K562 (cell line): ENCODE measurements around the genes ZBTB37, GPR52 and TNN.

DNA sequence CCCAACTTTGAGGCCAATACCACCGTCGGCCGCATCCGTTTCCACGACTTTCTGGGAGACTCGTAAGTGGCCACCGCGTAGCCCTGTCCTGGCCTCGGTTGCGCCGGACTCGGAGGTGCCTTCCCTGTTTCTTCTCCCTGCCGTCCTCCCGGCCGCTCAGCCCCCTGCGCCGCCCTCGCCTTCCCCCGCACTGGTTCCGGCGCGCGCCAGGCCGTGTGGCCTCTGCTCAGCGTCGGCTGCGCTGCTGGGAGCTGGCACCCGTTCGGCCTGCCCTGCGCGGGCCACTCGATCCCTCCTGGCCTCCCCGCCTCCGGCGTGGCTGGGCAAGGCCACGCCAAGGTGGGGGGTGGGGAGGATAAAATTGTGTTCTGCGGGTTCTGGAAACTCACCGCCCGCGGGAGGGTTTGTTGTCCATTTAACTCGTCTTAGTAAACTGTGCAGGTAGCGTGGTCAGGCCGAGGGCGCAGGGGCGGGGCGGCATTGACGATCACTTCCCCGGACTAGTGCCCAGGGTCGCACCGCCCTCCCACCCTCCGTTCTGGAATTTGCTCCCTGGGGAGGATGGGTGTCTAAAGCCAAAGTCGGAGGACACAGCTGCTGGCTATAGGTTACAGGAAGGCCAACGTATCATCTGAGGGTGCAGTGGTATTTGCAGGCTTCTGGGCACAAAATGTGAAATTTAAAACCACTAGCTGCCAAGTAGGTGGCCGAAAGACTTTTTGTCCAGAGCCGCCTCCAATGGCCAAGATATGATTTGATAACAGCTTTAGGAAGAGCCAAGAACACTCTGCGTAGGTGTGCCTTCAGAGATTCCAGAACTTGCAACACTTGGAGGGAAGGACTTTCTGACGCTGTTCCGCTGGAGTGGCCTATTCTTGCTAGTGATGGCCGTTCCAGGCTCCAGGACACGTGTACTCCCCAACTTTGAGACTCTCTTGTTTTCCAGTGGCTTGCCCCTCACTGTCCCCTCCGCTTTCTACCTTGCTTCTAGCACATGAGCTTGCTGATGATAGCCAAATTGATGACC, 609 bp downstream of the PRDX6 start:
- RAMPAGE, long total RNA, result no peak
- RRBS, result 7% methylated on average over 9 of the region's 61 CpGs
PRO-cap:
- standard, result bidirectional peak, plus-strand start at position 190 of the sequence, minus-strand start at position 297 of the sequence
- CoPRO, capped RNA only, 2 experiments, result peak in 2 of 2 experiments; most common plus-strand start position 209 of the sequence (in 2); most common minus-strand start position 117 of the sequence (in 1)
- CoPRO, capped and uncapped RNA, 2 experiments, result peak in 1 of 2 experiments; most common plus-strand start position 209 of the sequence (in 1); most common minus-strand start position 117 of the sequence (in 1)
- CoPRO, uncapped RNA only, 2 experiments, result peak in 1 of 2 experiments; most common plus-strand start position 209 of the sequence (in 1); most common minus-strand start position 195 of the sequence (in 1)
CAGE:
- cytosol, long polyA plus RNA, result no peak
- long polyA plus RNA, result no peak
- nucleolus, long total RNA, result no peak
- nucleus, long polyA plus RNA, result no peak

DNA sequence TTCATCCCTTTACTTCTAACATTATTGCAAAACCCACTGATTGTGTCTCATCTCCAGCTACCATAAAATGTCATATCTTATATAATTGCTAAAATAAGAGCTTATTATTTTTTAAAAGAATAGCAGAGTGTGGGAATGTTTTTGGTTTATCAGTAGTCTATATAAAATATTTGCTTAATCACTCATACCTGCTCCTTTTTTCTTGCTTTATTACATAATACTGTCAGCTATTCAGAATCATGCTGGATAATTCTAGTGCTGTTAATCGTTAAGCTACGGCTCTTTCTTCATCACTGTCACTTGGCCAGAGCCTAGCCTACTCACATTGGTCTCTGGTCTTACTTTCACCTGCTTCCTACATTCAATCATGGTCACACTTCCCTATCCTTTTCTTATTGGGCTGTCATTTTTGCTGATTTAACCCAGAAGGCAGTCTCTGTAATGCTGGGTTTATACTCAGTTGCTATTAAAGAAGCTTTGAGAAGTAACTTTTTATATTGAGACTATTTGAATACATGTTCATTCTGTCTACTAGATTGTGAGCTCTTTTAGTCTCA, 2.4 kb downstream of the KLHL20 start:
- RAMPAGE, long total RNA, result no peak
- RRBS, result no CpG with 5 or more reads among the region's 2 CpGs
PRO-cap:
- standard, result no peak
- CoPRO, capped RNA only, 2 experiments, result no peak in any of the 2 experiments
- CoPRO, capped and uncapped RNA, 2 experiments, result no peak in any of the 2 experiments
- CoPRO, uncapped RNA only, 2 experiments, result no peak in any of the 2 experiments
CAGE:
- cytosol, long polyA plus RNA, result no peak
- long polyA plus RNA, result no peak
- nucleolus, long total RNA, result no peak
- nucleus, long polyA plus RNA, result no peak

DNA sequence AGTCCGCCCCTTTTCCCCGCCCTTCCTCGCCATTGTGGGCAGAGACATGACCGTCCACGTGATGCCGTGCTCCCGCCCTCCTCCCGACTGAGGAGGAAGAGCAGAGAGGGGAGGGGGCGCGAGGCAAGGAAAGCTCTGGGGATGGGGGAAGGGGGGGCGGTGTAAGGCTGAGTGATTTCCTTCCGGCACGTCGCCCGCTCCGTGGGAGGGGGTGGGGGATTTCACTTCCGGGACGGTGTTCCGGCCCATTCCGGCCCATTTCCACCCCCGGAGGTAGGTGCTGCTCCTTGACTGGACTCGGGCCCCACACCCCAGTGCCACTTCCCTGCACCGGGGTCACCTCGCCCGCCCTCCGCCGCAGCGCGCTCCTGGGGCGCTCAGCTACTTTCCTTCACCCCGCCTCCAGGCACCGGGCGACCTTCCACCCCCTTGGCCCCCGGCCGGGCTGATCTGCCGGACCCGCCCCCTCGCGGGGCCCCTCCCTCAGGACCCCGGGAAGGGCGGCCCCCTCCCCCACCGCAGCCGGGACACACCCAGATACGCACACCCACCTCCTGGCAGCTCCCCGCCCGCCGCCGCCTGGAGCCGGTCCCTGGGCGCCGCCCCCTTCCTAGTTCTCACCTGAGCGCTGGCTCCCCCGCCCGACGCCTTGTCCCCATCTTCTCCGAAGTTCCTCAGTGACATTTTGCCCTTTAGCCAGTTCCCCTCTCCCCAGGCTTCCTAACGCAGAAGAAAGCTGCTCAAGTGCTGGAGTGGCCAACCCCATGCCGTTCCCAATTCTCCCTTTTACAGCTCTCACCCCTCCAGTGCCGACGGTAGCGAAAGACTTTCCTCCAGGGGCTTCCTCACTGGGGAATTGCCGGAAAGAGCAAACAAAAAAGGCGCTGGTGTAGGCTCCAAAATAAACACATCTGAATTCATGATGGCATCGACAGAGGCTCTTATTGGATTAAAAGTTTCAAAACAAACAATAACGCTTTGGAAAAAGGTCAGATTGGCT, at the start of gene ZBTB37:
Gene ZBTB37 (plus strand): TSS at position 248 of the 1,000 bp plus-strand sequence.
- RAMPAGE, long total RNA, result no peak
- RRBS, result 3% methylated on average over 29 of the region's 65 CpGs
PRO-cap:
- standard, result bidirectional peak, plus-strand start at position 86 of the sequence, minus-strand start outside the sequence; bidirectional peak, plus-strand start at position 248 of the sequence, minus-strand start at position 452 of the sequence
- CoPRO, capped RNA only, 2 experiments, result peak in 2 of 2 experiments; most common plus-strand start position 307 of the sequence (in 2); most common minus-strand start position 316 of the sequence (in 2)
- CoPRO, capped and uncapped RNA, 2 experiments, result peak in 2 of 2 experiments; most common plus-strand start position 248 of the sequence (in 2); most common minus-strand start position 452 of the sequence (in 2)
- CoPRO, uncapped RNA only, 2 experiments, result peak in 1 of 2 experiments; most common plus-strand start position 904 of the sequence (in 1); most common minus-strand start position 605 of the sequence (in 1)
CAGE:
- cytosol, long polyA plus RNA, result no peak
- long polyA plus RNA, result no peak
- nucleolus, long total RNA, result no peak
- nucleus, long polyA plus RNA, result no peak

DNA sequence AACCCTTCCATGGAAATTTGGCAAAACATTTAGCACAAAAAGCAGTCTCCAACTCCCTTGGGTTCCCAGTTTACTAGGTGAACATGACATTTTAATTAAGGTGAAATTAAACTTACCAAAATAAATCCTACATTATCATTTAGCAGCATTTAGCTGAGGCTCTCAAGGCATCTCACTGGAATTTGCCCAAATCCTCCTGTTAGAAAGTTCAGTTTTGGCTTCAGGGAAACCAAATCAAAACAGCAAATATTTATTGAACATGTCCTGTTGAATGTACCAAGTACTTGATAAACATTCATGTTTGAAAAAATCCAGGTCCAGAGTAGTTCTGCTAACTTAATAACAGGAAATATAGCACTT, 8.4 kb upstream of the SERPINC1 start:
- RAMPAGE, long total RNA, result no peak
PRO-cap:
- standard, result no peak
- CoPRO, capped RNA only, 2 experiments, result no peak in any of the 2 experiments
- CoPRO, capped and uncapped RNA, 2 experiments, result no peak in any of the 2 experiments
- CoPRO, uncapped RNA only, 2 experiments, result no peak in any of the 2 experiments
CAGE:
- cytosol, long polyA plus RNA, result no peak
- long polyA plus RNA, result no peak
- nucleolus, long total RNA, result no peak
- nucleus, long polyA plus RNA, result no peak

DNA sequence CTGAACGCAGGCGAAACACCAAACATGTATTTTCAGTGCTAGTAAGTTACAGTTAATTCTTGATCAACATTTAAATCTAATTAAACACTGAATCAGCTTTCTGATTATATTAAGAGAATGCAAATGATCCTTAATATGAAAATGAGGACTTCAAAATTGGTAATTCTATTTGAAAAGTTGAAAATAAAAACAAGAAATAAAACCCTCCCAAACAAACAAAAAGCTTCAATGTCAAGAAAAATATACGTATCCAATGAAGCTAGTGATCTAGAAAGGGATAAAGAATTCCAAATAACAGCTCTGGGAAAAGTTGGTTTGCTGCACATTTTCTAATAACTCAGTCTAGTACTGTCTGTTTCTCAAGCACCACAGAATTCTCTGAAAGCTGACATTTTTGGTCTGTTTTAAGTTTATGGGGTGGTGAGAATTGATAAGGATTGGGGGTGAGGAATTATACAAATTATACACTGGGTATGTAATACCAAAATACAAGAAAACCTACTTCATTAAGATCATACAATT, 20.8 kb upstream of the SERPINC1 start:
- RAMPAGE, long total RNA, result no peak
- RRBS, result no CpG with 5 or more reads among the region's 3 CpGs
PRO-cap:
- standard, result no peak
- CoPRO, capped RNA only, 2 experiments, result no peak in any of the 2 experiments
- CoPRO, capped and uncapped RNA, 2 experiments, result no peak in any of the 2 experiments
- CoPRO, uncapped RNA only, 2 experiments, result peak in 1 of 2 experiments; most common minus-strand start position 412 of the sequence (in 1)
CAGE:
- cytosol, long polyA plus RNA, result no peak
- long polyA plus RNA, result no peak
- nucleolus, long total RNA, result no peak
- nucleus, long polyA plus RNA, result no peak

DNA sequence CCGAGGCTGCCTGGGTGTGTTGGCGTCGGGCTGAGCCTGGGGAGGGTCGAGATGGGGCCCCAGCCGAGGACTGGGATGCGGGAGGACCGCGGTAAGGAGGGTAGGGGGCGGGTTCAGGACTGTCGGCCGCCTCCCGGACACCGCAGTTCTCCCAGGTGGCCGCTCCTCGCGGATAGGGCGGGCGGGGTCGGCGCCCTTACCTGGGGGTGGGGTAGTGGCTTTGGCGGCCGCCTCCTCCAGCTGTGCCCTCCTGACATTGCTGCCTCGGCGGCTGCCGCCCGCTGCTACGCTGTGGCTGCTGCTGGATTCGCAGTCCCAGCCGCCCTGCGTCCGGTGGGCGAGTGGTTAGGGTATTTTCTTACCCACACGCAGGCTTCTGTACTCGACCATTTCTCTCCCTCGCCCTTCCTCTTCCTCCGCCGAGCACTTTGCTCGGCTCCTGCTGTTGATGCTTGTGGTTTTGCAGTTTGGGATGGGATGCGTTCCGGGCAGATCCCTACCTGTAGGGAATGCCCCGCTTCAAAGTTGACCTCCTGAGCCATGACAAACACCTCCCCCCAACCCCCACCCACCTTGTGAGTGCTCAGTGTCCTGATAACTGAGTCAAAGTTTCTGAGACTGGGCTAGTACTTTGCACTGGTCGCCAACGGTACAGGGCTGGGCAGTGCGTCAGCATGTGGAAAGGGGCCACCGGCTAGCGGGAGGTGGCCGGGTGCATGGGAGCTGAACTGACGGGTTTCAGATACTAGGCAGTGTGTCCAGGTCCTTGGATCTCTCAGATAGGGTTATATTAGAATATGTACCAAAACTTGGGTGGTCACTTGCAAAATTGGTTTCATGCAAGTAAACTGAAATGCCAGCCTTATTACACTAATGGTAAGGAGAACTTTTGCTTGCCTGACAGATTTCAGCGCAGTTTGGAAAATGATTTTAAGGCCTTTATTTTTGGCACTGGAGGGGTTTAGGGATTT, 682 bp downstream of the RABGAP1L start:
- RAMPAGE, long total RNA, result no peak
- RRBS, result no CpG with 5 or more reads among the region's 49 CpGs
PRO-cap:
- standard, result bidirectional peak, plus-strand start at position 281 of the sequence, minus-strand start at position 258 of the sequence
- CoPRO, capped RNA only, 2 experiments, result no peak in any of the 2 experiments
- CoPRO, capped and uncapped RNA, 2 experiments, result no peak in any of the 2 experiments
- CoPRO, uncapped RNA only, 2 experiments, result no peak in any of the 2 experiments
CAGE:
- cytosol, long polyA plus RNA, result no peak
- long polyA plus RNA, result no peak
- nucleolus, long total RNA, result no peak
- nucleus, long polyA plus RNA, result no peak

- RAMPAGE, long total RNA, result no peak
- RRBS, result no CpG with 5 or more reads among the region's 10 CpGs
PRO-cap:
- standard, result no peak
- CoPRO, capped RNA only, 2 experiments, result no peak in any of the 2 experiments
- CoPRO, capped and uncapped RNA, 2 experiments, result no peak in any of the 2 experiments
- CoPRO, uncapped RNA only, 2 experiments, result no peak in any of the 2 experiments
CAGE:
- cytosol, long polyA plus RNA, result no peak
- long polyA plus RNA, result no peak
- nucleolus, long total RNA, result no peak
- nucleus, long polyA plus RNA, result no peak
Observed at GRCh38 chr1:174447787-174448467, at the start of gene GPR52. Gene GPR52, plus strand, starts transcription at chr1:174447964.

GRCh38 chr1:174471739-174472365, 24.1 kb downstream of the GPR52 start:
- RAMPAGE, long total RNA, result no peak
- RRBS, result no CpG with 5 or more reads among the region's 4 CpGs
PRO-cap:
- standard, result no peak
- CoPRO, capped RNA only, 2 experiments, result no peak in any of the 2 experiments
- CoPRO, capped and uncapped RNA, 2 experiments, result no peak in any of the 2 experiments
- CoPRO, uncapped RNA only, 2 experiments, result no peak in any of the 2 experiments
CAGE:
- cytosol, long polyA plus RNA, result no peak
- long polyA plus RNA, result no peak
- nucleolus, long total RNA, result no peak
- nucleus, long polyA plus RNA, result no peak

- RAMPAGE, long total RNA, result no peak
- RRBS, result no CpG with 5 or more reads among the region's 1 CpG
PRO-cap:
- standard, result no peak
- CoPRO, capped RNA only, 2 experiments, result no peak in any of the 2 experiments
- CoPRO, capped and uncapped RNA, 2 experiments, result no peak in any of the 2 experiments
- CoPRO, uncapped RNA only, 2 experiments, result no peak in any of the 2 experiments
CAGE:
- cytosol, long polyA plus RNA, result no peak
- long polyA plus RNA, result no peak
- nucleolus, long total RNA, result no peak
- nucleus, long polyA plus RNA, result no peak
Observed at GRCh38 chr1:174800577-174800995, 199.2 kb upstream of the CACYBP start.

DNA sequence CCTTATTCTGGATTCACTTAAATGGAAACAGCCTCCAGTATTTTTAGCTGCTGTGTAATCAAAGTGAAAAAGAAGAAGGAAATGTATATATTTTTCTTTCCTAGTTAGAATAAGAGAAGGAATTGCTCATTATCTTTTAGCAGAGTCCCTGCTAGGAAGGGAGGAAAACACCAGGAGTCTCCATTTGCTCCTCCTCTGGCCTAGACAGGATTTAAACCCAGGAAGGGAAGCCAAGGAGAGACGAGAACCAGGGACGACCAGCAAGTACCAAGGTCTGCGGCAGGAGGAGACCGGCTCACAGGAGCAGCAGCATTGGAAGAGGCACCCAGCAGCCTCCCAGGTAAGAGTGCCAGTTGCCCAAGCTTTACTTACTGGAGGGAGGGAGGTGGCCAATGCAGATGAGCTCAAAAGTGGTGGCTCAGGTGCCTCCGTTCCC, at the start of gene TNN:
Gene TNN (plus strand): TSS at position 238 of the 436 bp plus-strand sequence.
- RAMPAGE, long total RNA, result no peak
- RRBS, result no CpG with 5 or more reads among the region's 5 CpGs
PRO-cap:
- standard, result no peak
- CoPRO, capped RNA only, 2 experiments, result no peak in any of the 2 experiments
- CoPRO, capped and uncapped RNA, 2 experiments, result no peak in any of the 2 experiments
- CoPRO, uncapped RNA only, 2 experiments, result no peak in any of the 2 experiments
CAGE:
- cytosol, long polyA plus RNA, result no peak
- long polyA plus RNA, result no peak
- nucleolus, long total RNA, result no peak
- nucleus, long polyA plus RNA, result no peak

GRCh38 chr1:175200554-175201890, 8.4 kb upstream of the KIAA0040 start:
- RAMPAGE, long total RNA, result no peak
- RRBS, result no CpG with 5 or more reads among the region's 11 CpGs
PRO-cap:
- standard, result no peak
- CoPRO, capped RNA only, 2 experiments, result no peak in any of the 2 experiments
- CoPRO, capped and uncapped RNA, 2 experiments, result no peak in any of the 2 experiments
- CoPRO, uncapped RNA only, 2 experiments, result no peak in any of the 2 experiments
CAGE:
- cytosol, long polyA plus RNA, result no peak
- long polyA plus RNA, result no peak
- nucleolus, long total RNA, result no peak
- nucleus, long polyA plus RNA, result no peak

- RAMPAGE, long total RNA, result no peak
- RRBS, result no CpG with 5 or more reads among the region's 2 CpGs
PRO-cap:
- standard, result no peak
- CoPRO, capped RNA only, 2 experiments, result no peak in any of the 2 experiments
- CoPRO, capped and uncapped RNA, 2 experiments, result no peak in any of the 2 experiments
- CoPRO, uncapped RNA only, 2 experiments, result peak in 1 of 2 experiments; most common minus-strand start chr1:176069792 (in 1)
CAGE:
- cytosol, long polyA plus RNA, result no peak
- long polyA plus RNA, result no peak
- nucleolus, long total RNA, result no peak
- nucleus, long polyA plus RNA, result no peak
Observed at GRCh38 chr1:176069514-176070249, 137.4 kb downstream of the COP1 start.

DNA sequence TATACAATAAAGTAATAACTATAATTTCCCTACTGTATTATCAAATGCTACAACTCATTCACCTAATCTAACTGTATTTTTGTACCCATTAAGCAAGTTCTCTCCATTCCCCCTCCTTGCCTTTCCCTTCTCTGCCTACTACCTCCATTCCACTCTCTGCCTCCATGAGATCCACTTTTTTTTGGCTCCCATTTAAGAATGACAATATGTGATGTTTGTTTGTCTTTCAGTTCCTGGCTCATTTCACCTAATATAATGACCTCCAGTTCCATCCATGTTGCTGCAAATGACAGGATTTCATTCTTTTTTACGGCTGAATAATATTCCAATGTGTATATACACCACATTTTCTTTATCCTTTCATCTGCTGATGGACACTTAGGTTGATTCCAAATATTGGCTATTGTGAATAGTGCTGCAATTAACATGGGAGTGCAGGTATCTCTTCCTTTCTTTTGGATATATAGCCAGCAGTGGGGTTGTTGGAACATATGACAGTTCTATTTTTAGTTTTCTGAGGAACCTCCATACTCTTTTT, 94.4 kb downstream of the COP1 start:
- RAMPAGE, long total RNA, result no peak
- RRBS, result no CpG with 5 or more reads among the region's 1 CpG
PRO-cap:
- standard, result no peak
- CoPRO, capped RNA only, 2 experiments, result no peak in any of the 2 experiments
- CoPRO, capped and uncapped RNA, 2 experiments, result no peak in any of the 2 experiments
- CoPRO, uncapped RNA only, 2 experiments, result no peak in any of the 2 experiments
CAGE:
- cytosol, long polyA plus RNA, result no peak
- long polyA plus RNA, result no peak
- nucleolus, long total RNA, result no peak
- nucleus, long polyA plus RNA, result no peak

DNA sequence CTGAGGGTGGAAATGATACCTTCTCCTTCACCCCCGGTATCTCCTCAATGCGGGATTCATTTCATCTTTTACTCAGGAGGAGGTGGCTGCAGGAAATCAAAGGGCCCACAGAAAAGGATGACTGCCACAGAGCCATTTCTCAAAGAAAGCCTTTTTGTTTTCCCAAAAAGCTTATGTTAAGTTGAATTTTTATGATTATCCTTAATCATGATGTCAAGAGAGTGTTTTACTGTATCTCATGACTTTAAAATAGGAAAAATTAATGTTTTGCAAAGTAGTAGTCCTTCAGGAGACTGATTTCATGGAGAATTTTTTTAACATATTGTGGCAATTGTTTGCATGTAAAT, 332.3 kb downstream of the PAPPA2 start:
- RAMPAGE, long total RNA, result no peak
- RRBS, result no CpG with 5 or more reads among the region's 2 CpGs
PRO-cap:
- standard, result no peak
- CoPRO, capped RNA only, 2 experiments, result no peak in any of the 2 experiments
- CoPRO, capped and uncapped RNA, 2 experiments, result no peak in any of the 2 experiments
- CoPRO, uncapped RNA only, 2 experiments, result no peak in any of the 2 experiments
CAGE:
- cytosol, long polyA plus RNA, result no peak
- long polyA plus RNA, result no peak
- nucleolus, long total RNA, result no peak
- nucleus, long polyA plus RNA, result no peak

DNA sequence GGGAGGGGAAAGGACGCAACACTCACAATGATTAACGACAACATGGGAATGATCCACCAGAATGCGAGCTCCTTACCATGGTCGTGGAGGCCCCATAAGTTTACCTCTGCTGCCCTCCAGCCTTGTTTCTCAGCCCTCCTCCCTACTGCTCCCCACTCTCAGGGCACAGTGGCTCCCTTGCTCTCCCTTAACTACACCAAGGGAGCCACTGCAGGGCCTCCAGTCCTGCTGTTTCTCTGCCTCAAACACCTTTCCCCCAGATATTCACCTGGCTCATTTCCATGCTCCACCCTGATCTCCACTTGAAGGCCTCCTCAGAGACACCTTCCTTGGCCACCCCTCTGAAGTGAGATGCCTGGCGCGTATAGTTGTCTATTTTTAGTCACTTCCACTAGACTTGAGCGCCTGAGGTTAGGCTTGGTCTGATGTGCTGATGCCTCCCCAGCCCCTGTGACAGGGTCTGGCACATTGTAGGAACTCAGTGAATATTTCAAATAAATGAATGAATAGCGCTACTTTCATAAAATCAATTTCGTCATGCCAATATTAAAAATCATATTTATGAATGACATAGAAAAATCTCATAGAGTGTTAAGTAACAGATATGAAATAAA, 34.9 kb downstream of the SEC16B start:
- RAMPAGE, long total RNA, result no peak
- RRBS, result no CpG with 5 or more reads among the region's 9 CpGs
PRO-cap:
- standard, result no peak
- CoPRO, capped RNA only, 2 experiments, result no peak in any of the 2 experiments
- CoPRO, capped and uncapped RNA, 2 experiments, result no peak in any of the 2 experiments
- CoPRO, uncapped RNA only, 2 experiments, result no peak in any of the 2 experiments
CAGE:
- cytosol, long polyA plus RNA, result no peak
- long polyA plus RNA, result no peak
- nucleolus, long total RNA, result no peak
- nucleus, long polyA plus RNA, result no peak

- RAMPAGE, long total RNA, result no peak
- RRBS, result no CpG with 5 or more reads among the region's 6 CpGs
PRO-cap:
- standard, result no peak
- CoPRO, capped RNA only, 2 experiments, result no peak in any of the 2 experiments
- CoPRO, capped and uncapped RNA, 2 experiments, result no peak in any of the 2 experiments
- CoPRO, uncapped RNA only, 2 experiments, result no peak in any of the 2 experiments
CAGE:
- cytosol, long polyA plus RNA, result no peak
- long polyA plus RNA, result no peak
- nucleolus, long total RNA, result no peak
- nucleus, long polyA plus RNA, result no peak
Observed at GRCh38 chr1:177961145-177961919, 8.5 kb downstream of the SEC16B start.

DNA sequence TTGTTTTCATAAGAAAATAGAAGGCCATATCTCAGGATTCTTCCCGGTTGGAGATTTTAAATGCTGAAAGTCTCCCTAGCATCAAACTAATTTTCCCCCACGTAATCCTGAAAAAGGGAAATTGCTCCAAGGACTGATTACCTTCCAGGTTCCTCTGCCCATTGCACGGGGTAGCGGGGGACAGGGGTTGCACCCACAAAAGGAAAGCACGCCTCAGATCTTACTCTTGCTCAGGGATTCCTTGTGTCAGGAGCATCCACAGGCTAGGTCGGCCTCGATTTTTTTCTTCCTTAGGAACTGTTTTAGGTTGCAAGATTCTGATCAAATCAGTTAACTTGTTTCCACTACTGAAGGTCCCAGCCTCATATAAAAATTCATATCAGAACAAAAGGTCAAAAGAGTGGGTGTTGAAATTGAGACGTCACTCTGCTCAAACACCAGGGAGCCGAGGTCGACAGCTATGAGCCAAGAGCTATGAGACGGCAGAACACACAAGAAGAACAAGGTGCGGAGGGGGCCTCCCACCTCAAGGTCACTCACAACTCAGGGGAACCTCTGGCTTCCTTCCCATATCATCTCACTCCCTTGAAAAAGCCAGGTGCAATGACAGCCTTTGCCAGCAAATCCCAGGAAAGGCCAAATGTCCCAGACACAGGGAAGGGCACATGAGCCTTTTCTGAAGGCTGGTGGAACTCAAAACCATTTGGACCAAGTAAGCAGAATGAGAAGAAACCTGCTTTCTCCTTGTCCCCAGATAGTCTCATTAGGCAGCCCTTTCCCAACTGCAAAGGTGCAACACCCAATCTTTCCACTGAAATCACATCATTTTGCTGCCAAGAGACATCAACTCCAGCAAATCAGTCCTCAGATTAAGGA, 799 bp downstream of the SEC16B start:
- RAMPAGE, long total RNA, result no peak
- RRBS, result no CpG with 5 or more reads among the region's 12 CpGs
PRO-cap:
- standard, result no peak
- CoPRO, capped RNA only, 2 experiments, result no peak in any of the 2 experiments
- CoPRO, capped and uncapped RNA, 2 experiments, result no peak in any of the 2 experiments
- CoPRO, uncapped RNA only, 2 experiments, result no peak in any of the 2 experiments
CAGE:
- cytosol, long polyA plus RNA, result no peak
- long polyA plus RNA, result no peak
- nucleolus, long total RNA, result no peak
- nucleus, long polyA plus RNA, result no peak